Osteoblast (primary cell): ENCODE measurements around a stretch of chr6.

GRCh38 chr6:106972298-106972911, 2.1 kb downstream of the CD24 start:
- CAGE, long polyA plus RNA, result no peak
- RRBS, result no CpG with 5 or more reads among the region's 10 CpGs

DNA sequence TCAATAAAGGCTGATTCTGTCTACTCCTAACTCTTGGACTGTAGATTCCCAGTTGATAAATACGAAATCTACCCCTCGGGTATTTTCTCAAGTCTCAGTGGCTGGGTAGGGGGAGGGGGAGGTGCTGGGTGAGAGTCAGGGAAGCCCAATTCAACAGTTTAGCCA, 703 bp upstream of the BEND3 start:
- CAGE, long polyA plus RNA, result no peak
- RRBS, result no CpG with 5 or more reads among the region's 2 CpGs

- CAGE, long polyA plus RNA, result no peak
- RRBS, result no CpG with 5 or more reads among the region's 3 CpGs
Observed at GRCh38 chr6:107442534-107443024, 16.8 kb downstream of the PDSS2 start.

- CAGE, long polyA plus RNA, result no peak
- RRBS, result no CpG with 5 or more reads among the region's 21 CpGs
Observed at GRCh38 chr6:107458593-107459184, 675 bp downstream of the PDSS2 start.

DNA sequence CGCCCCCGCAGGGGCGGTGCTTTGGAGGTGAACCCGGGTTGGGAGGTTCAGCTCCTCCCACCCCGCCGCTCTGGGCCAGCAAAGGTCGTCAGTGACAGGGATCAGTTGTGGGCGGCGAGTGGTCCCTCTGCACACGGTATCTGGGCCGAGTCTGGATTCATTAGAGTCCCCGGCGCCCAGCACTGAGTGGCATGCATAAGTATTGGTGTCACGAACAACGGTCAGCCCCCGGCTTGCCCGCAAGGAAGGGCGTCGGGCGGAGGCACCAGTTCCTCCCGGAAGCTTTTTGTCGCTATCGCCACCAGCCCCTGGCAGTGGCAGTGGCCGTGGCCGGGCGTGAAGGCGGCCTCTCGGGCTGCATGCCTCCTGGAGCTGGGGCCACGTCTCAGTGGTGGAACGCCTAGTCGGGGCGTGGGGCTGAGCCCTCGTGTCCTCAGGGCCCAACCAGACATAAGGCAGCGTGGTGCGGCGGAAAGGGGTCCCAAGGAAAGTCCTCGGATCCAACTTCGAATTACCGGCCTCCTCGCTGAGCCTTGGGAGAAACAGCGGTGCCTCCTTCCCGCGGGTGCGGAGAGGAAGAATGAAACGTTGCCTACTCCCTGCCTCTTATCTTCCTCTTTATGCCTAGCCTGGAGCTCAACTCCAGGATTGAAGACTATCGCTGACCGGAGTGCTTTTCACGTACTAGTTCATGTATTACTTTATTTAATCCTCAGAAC, 431 bp upstream of the PDSS2 start:
- CAGE, long polyA plus RNA, result no peak
- RRBS, result 2% methylated on average over 14 of the region's 48 CpGs

- CAGE, long polyA plus RNA, result no peak
- RRBS, result no CpG with 5 or more reads among the region's 39 CpGs
Observed at GRCh38 chr6:107488625-107489318, 1.1 kb upstream of the SOBP start.

GRCh38 chr6:107540638-107541046, 50.7 kb downstream of the SOBP start:
- CAGE, long polyA plus RNA, result no peak
- RRBS, result no CpG with 5 or more reads among the region's 2 CpGs

DNA sequence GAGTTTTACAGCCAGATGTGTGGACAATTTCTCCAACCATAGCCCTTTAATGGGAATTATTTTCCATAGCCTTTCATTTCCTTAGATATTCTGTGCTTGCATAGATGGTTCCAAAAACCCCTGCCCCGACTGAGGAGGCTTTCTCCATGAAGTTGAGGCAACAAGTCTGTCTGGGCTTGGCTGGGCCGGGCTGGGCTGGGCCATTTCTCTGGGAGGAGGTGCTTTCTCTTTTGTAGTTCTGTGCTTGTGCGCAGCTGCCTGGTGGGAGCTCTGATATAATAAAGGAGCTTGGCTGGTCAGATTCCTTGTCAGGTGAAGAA, 71.4 kb downstream of the SOBP start:
- CAGE, long polyA plus RNA, result no peak
- RRBS, result no CpG with 5 or more reads among the region's 3 CpGs

- CAGE, long polyA plus RNA, result no peak
- RRBS, result no CpG with 5 or more reads among the region's 7 CpGs
Observed at GRCh38 chr6:107658932-107659625, 165.0 kb downstream of the SCML4 start.

GRCh38 chr6:107882873-107883401, 58.8 kb upstream of the SCML4 start:
- CAGE, long polyA plus RNA, result no peak
- RRBS, result no CpG with 5 or more reads among the region's 2 CpGs

- CAGE, long polyA plus RNA, result no peak
- RRBS, result no CpG with 5 or more reads among the region's 3 CpGs
Observed at GRCh38 chr6:107956623-107957107, 1.3 kb downstream of the SEC63 start.

- CAGE, long polyA plus RNA, result no peak
- RRBS, result no CpG with 5 or more reads among the region's 2 CpGs
Observed at GRCh38 chr6:108127694-108128249, 38.0 kb upstream of the NR2E1 start.

- CAGE, long polyA plus RNA, result no peak
- RRBS, result 2% methylated on average over 3 of the region's 28 CpGs
Observed at GRCh38 chr6:108175783-108176326, 10.0 kb downstream of the NR2E1 start.

DNA sequence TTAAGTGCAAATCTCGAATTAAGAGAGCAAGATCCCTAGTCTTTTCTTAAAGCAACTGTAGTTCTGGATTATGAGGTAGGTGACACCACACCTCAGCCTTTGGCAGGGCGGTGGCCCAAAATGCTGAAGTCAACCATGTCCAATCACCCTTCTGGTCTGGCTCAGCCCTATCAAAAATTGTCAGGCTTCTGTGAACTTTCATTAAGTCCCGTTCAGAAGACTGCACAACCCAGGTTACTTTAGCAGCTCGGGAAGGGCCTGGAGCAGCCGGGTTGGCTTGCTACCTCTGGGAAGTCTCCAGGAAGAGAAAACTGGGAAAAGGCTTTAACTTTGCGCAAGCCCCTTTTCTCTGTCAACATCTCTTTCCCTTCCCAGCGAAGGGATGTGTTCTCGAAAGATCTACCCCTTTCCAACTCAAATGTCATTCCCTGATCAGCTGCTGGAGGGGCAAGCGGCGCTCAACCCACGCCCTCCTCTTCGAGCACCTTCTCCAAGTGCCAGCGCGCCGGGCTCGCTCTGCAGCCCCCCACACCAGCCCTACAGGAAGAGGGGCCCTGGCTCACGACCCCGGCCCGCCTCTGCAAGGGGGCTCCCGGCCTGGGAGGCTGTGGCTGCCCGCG, 669 bp downstream of the SNX3 start:
- CAGE, long polyA plus RNA, result no peak
- RRBS, result 1% methylated on average over 7 of the region's 22 CpGs

- CAGE, long polyA plus RNA, result no peak
- RRBS, result no CpG with 5 or more reads among the region's 1 CpG
Observed at GRCh38 chr6:108348507-108349000, 53.7 kb downstream of the AFG1L start.

DNA sequence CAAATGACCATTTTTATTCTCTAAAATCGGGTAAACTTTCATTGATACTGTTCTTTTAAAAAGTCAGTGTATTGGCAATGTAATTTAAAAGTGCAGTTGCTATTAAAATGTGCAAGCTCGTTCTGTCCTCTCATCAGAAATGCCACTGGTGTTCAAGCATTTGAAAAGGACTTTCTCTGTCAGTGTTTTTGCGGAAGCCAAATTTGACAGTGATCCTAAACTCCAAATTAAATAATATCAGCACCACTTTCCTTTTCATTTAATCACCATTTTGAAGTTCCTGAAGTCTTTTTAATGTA, 69.6 kb downstream of the AFG1L start:
- CAGE, long polyA plus RNA, result no peak
- RRBS, result no CpG with 5 or more reads among the region's 3 CpGs

DNA sequence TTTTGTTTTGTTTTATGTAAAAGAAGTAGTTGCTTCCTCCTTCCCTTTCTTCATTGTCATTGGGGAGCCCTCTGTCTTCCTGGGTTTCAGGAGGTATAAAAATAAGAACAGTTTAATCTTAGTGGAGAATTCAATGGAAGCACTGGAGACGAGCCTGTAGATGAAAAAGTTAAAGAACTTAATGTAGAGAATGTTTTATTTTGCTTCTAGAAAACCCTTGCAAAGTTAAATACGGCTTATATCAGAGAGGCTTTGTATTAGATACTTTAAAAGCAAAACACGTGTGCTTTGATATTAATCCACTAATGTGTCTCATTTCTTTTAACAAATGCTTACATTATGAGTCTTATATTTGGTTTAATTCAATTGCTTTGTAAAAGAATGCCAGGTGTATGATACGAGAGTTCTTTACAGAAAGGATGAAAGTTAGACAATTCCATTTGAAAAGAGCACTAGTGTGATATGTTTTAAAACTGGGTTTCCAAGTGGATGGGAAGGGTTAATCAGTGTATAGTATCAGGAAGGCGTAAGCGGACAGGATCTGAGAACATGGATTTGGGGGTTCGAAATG, 2.4 kb downstream of the FOXO3 start:
- CAGE, long polyA plus RNA, result no peak
- RRBS, result no CpG with 5 or more reads among the region's 7 CpGs

DNA sequence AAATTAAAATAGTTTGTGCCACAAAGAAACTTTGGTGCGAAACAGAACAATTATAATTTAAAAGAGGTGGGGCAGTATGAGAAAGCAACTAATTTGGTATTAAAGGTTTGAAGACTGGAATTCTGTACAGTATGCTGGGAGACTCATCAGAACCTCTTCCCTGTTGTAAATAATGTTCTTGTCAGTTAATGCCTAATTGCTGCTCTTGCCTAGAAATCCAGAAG, 45.2 kb downstream of the FOXO3 start:
- CAGE, long polyA plus RNA, result no peak
- RRBS, result no CpG with 5 or more reads among the region's 1 CpG

DNA sequence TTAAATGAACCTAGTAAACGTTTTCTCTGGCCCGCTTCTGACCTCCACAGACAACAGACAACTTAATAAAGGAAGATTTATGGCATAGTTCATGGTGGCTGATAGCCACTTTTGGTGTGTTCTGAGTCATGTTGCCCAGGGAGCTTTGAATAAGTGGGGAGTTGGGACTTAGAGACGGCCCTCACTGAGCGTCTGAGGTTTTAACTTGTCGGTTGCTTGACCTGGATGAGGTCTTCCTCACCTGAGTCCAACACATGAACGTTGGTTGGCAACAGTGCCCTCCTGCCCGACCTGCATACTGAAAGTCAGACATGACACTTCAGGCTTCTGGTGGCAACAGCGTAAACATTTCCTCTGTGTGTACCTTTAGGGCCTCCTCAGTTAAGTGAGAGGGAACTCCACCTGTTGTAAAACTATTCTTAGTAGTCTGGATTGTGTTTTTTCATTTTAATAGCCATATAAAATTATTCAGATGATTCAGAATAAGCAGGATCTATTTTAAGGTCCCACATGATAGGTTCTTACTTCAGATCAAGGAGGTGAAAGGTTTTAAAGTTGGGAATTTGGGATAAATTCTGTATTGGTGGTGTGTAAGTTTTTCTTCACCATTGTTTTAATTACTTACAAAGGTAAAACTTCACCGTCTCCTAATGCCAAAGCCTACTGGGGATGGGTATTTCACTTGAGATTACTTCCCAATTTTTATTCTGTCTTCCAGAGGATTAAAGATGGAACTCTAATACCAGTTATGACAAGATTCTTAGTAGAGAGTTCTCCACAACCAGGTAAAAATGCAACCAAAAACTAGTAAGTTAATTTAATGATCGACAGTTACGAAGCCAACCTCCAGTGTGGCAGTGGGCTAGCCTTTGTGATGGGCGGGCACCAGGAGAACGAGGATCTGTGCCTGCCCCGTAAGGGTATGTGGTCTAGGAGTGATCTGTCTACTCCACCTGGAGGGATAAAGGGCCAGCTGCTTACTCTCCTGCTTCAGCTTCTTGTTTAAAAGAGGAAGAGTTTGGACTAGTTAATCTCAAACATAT, 124.5 kb downstream of the FOXO3 start:
- CAGE, long polyA plus RNA, result no peak
- RRBS, result no CpG with 5 or more reads among the region's 14 CpGs

GRCh38 chr6:108732620-108732911, 115.7 kb upstream of the ARMC2 start:
- CAGE, long polyA plus RNA, result no peak
- RRBS, result 0% methylated on average over 1 of the region's 5 CpGs